Mesenchymal stem cell of Wharton's jelly (primary cell): ENCODE data around the genes TCEAL9, TMSB15B and FRMPD3.

DNA sequence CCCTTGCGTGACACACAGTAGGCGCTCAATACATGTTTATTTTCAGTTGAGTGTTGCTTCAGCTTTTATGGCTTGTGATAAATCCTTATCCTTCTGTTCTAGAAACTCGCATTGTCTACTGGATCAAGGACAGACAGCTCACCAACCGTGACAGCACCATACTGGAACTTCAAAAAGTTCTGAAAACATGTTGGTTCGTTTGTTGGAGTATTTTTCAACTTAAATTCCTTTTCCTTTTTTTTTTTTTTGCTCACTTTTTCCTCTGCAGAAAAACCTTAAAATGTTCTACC, 10.7 kb downstream of the HNRNPH2 start:
- CAGE, long polyA plus RNA = no peak

GRCh38 chrX:101624894-101625240, 1.9 kb downstream of the ARMCX3 start:
- CAGE, long polyA plus RNA = no peak

DNA sequence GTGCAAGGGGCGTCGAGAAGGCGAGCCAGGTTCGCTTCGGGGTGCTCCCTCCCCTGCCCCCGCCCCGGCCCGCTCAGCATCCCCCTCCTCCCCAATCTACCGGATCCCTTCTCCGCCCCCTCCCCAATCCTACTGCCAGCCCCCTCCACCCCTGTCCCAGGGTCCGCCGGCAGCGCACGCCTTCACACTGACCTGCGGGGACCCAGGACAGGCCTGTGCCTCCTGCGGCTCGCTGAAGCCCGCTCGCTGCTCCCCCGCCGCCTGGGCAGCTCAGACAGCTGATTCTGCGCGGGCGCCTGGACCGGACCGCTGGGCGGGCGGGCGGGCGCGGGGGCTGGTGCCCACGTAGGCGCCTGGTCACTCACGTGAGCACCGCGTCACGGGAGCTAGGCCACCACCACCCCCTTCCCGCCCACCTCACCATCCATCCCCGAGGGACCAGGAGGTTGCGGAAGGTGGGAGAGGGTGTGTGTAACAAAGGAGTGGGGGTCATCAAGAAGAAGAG, 13.6 kb downstream of the BEX5 start:
- CAGE, long polyA plus RNA = no peak

GRCh38 chrX:102547037-102547585, 30.6 kb upstream of the TMSB15A start:
- CAGE, long polyA plus RNA = no peak

DNA sequence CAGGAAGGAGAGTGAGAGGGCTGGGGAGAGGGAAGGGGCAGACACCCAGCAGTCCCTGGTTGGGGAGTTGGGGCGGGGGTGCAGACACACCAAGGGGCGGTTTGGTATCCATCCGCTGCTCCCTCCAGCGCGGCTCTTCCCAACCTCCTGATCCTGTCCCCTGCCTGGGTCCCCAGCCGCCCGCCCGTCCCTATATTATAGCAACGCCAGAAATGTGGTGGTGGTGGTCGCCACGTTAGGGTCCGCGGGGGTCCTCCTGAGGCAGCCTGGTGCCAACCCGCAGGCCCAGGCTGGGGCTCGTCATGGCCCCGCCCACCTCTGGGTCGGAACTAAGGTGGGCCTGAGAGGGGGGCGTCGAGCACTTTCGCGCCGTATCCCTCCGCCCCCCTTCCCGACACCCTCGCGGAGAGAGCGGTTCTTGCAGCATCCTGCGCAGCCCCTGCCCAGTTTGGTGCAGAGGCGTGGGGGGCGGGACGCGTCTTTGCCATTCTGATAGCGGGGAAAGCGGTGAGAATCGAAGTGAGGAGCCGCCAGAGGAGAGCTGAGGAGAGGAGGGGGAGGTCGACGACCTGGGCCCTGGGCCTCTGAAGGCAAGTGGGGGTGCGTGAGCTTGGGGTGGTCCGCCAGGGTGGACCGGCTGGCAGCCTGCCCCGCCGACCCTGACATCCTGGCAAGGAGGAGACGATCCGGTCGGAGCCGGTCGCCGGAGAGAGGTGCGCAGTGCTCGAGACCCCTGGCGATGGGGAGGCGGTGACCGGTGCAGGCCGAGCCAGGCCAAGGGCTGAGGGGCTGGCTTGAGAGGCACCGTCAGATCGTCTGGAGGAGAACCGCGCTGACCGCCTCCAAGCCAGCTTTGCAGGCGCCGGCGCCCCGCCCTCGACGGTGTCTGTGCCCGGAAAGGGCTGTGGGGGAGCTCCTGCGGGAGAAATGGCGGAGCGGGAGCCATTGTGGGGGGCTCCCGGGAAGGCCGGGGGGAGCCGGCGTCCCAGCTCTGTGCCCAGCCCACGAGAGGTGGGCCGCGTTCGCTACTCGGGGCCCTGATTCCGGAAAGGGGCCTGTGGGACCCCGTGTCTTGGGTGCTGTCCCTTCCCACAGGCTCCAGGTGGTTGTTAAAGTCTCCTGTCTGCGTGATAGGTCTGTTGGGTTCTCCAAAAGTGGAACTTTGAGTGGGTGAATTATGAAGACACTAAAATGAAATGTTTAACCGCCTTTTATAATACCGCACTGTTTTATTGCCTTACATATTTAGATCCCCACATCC, 25.5 kb downstream of the GPRASP3 start:
- CAGE, long polyA plus RNA = no peak

- CAGE, long polyA plus RNA = start-site peak on the plus strand at chrX:103356451-103356535, 1,621 and 1,254 reads in 2 replicates
Measured at GRCh38 chrX:103355962-103356878, at the start of gene TCEAL9. TSS of gene TCEAL9 (plus strand) at chrX:103356506.

- CAGE, long polyA plus RNA = no peak
Measured at GRCh38 chrX:103539661-103540230, 20.5 kb upstream of the RAB40A start.

DNA sequence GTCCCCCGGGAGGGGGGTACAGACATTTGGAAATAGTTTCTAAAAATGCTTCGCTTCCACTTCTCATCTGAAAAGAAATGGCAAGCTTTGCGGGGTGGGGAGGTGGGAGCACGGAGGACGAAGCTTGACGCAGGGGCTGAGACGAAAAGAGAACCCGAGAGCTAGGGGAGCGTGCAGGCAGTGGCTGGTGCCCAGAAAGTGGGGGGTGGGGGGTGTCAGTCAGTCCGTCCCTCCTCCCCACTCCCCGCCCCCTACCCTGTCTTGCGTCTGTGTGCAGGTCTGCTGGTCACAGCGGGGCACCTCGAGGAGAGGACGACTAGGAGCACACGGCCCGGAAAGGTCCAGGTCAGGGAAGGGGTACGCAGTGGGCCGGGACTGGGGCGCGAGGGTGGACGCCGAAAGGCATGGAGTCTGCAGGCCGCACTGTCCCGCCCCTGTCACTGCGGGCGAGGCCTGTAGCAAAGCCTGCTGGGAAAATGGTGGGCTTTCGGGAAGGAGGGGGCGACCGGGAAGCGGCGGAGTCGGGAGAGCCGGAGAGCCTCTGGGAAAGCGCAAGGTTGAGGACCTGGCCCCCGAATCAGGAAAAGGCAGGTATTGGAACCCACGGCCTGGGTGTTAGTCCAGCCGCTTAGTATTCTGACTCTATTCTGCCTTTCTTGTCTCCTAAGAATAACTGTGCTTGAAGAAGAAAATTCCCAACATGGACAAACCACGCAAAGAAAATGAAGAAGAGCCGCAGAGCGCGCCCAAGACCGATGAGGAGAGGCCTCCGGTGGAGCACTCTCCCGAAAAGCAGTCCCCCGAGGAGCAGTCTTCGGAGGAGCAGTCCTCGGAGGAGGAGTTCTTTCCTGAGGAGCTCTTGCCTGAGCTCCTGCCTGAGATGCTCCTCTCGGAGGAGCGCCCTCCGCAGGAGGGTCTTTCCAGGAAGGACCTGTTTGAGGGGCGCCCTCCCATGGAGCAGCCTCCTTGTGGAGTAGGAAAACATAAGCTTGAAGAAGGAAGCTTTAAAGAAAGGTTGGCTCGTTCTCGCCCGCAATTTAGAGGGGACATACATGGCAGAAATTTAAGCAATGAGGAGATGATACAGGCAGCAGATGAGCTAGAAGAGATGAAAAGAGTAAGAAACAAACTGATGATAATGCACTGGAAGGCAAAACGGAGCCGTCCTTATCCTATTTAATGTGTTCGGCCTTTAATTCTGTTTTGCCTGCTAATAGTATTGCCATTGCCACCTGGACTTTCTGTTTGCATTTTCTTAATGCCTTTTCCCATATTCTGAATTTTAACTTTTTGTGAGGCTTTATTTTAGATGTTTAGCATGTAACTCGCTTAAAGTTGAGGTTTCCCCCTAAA, 918 bp downstream of the TCEAL1 start:
- CAGE, long polyA plus RNA = no peak

DNA sequence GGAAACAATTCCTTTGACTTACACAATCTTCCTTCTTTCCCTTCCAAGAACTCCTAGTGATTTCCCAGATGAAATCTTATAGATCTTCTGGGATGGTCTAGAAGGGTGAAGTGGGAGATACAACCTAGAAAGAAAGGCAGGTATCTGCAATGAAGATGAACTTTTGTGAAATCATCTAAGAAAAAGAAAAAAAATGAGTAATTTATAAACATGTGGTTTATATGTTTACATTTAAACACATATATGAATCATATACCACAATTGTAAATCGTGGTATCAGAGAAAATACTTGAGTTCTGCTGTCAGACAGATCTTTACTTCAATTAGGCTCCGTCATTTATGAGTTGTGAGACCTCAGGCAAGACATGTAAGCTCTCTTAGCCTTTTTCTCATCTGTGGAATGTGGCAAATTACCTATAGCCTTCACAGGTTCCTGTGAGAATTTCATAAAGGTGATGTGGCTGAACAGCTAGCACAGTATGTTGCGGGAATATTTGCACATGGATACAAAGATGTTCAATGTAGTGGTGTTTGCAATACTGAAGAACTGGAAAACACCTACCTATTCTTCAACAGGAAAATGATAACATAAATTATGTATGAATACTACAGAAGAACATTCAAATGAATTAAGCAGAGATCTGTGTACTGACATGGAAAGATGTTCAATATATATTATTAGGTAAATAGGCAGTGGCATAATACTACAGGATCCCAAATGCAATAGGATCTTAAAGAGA, 7.9 kb downstream of the MORF4L2 start:
- CAGE, long polyA plus RNA = no peak

DNA sequence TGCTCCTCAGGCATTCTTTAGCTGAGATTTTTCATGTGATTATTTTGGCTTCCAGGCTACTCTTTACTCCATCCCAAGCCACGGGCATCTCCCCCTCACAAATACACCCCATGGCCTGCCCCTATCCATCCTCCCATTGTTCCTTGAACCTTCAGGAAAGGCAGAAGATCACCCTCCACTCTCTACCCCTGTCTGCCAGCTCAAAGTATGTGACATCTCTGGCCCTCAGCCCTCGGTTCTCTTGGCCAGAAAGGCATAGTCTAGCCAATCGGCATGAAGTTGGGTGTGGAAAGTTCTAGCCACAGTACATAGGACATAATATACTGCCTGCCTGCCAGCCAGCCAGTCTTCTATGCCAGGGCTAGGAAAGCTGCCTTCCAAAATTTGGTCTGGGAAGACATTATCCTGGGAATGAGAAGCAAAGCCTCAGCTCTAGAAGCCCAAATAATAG, 3.2 kb upstream of the PLP1 start:
- CAGE, long polyA plus RNA = no peak

- CAGE, long polyA plus RNA = no peak
Measured at GRCh38 chrX:103962357-103962776, at the start of gene TMSB15B. TSS of gene TMSB15B (plus strand) at chrX:103962627.

DNA sequence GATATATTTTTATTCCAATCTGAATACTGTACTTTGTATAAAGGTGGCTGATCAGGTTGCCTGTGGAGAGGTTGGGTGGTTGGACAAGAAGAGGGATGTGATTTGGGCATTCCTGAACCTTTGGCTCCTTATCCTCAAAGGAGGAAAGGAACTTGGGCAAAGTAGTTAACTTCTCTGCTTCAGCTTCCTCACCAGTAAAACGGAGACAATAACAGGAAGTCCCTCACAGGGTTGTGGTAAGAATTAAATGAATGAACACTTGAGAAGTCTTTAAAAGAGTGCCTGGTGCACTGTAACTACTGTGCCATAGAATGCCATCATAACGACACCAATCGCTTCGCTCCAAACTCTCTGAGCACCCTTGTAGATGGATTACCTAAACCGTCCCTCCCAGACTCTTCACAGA, 10.5 kb downstream of the ZCCHC18 start:
- CAGE, long polyA plus RNA = no peak

- CAGE, long polyA plus RNA = no peak
Measured at GRCh38 chrX:104157240-104157573, 398 bp upstream of the SLC25A53 start.

GRCh38 chrX:104662509-104663044, 96.6 kb downstream of the IL1RAPL2 start:
- CAGE, long polyA plus RNA = no peak

DNA sequence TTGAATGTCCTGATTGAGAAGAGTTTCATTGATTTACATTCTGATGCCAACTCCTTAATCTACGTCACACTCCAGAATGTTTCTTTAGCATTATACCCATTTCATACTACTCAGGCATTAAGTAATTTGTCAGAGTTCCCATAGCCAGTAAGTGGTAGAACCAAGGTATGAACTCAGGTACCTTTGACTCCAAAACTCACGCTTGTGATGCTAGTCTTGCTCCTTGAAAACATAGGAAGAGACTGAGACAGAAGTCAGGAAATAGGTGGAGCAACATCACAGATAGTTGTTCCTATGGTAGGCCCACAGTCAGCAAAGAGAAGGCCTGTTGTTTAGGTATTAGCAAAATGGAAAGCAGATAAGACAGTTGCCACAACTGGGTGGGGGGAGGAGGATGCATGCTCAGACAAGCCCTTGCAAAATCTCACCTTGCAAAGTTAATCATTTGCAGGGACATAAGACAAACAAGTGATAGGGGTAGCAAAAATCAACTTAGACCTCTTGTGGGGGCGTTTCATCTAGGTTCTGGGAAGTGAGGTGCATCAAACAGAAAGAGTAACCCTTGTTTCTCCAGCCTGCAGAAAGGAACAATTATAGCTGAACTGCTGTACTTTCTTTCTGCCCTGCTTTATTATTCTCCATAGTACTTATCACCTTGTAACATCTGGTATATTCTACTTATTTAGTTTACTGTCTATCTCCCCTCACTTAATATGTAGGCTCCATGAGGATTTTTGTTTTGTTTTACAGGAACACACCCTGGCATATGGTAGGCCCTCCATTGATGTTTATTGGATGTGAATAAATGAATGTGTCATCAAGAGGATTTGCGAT, 30.7 kb downstream of the SERPINA7 start:
- CAGE, long polyA plus RNA = no peak

- CAGE, long polyA plus RNA = no peak
Measured at GRCh38 chrX:106159947-106160249, 8.2 kb upstream of the PWWP3B start.

DNA sequence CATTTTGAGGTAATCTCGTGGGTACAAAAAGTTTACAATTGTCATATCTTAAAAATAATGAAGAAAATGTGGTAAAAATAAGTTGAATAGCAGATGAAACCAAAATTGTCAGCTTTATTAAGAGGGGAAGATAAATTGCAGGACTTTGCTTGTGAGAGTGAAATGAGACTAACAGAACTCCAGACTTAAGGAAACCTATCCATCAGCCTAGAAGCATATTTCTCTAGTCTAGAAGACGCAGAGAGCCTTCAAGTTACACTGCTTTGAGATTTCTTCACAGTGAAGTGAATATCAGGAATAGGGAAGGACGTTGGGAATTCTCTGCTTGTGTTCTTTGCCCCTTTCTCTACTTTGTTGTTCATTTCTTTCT, 881 bp upstream of the PWWP3B start:
- CAGE, long polyA plus RNA = no peak

DNA sequence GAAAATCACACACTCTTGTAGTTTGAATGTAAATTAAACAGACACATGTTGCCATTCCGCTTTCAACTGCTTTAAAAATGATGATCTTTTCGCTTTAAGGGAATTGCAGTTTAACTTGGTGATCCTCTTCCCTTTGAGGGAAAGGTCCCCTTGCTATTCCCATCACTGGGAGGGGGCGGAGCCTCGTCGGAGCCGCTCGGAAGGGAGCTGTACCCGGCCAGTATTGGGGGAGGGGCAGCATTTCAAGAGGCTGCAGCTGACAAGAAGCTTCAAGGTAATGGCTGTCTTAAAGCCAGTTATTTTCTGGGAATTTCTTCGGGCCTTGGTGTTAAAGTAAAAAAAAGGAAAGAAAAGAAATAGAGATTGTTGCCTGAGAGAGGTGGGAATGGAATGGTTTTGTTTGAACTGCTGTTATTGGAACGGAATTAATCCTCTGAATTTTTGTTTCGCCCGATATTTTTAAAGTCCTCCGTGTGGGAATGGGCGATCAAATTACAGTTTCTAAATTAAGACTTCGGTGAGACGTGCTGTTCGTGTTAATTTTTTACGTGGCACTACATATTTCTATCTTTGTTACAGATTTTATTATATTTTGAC, 9.1 kb downstream of the PWWP3B start:
- CAGE, long polyA plus RNA = no peak

DNA sequence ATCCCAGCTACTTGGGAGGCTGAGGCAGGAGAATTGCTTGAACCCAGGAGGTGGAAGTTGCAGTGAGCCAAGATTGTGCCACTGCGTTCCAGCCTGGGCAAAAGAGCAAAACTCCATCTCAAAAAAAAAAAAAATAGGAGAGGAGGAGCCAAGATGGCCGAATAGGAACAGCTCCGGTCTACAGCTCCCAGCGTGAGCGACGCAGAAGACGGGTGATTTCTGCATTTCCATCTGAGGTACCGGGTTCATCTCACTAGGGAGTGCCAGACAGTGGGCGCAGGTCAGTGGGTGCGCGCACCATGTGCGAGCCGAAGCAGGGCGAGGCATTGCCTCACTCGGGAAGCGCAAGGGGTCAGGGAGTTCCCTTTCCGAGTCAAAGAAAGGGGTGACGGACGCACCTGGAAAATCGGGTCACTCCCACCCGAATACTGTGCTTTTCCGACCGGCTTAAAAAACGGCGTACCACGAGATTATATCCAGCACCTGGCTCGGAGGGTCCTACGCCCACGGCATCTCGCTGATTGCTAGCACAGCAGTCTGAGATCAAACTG, 85.2 kb upstream of the FRMPD3 start:
- CAGE, long polyA plus RNA = no peak

- CAGE, long polyA plus RNA = no peak
Measured at GRCh38 chrX:107448698-107449730, at the start of gene FRMPD3. TSS of gene FRMPD3 (plus strand) at chrX:107449652.